BJ (cell line): ENCODE measurements around a stretch of chr20.

- CAGE, long polyA plus RNA = no peak
- RRBS = no CpG with 5 or more reads among the region's 10 CpGs
Observed at GRCh38 chr20:64213798-64214156, 41.8 kb upstream of the PCMTD2 start.

GRCh38 chr20:64238132-64238864 lies 17.2 kb upstream of the PCMTD2 start:
- CAGE, long polyA plus RNA = no peak
- RRBS = no CpG with 5 or more reads among the region's 11 CpGs

- CAGE, long polyA plus RNA = no peak
- RRBS = no CpG with 5 or more reads among the region's 14 CpGs
Observed at GRCh38 chr20:64256282-64256927, 857 bp downstream of the PCMTD2 start.

- CAGE, long polyA plus RNA = no peak
- RRBS = no CpG with 5 or more reads among the region's 7 CpGs
Observed at GRCh38 chr20:64328644-64329143, 73.1 kb downstream of the PCMTD2 start.